Colon Carcinoma Metastatic in the Brain (tissue), 2 donors: ENCODE data around the genes OR2W1, OR10C1, GABBR1, RNF39 and TRIM15.

DNA sequence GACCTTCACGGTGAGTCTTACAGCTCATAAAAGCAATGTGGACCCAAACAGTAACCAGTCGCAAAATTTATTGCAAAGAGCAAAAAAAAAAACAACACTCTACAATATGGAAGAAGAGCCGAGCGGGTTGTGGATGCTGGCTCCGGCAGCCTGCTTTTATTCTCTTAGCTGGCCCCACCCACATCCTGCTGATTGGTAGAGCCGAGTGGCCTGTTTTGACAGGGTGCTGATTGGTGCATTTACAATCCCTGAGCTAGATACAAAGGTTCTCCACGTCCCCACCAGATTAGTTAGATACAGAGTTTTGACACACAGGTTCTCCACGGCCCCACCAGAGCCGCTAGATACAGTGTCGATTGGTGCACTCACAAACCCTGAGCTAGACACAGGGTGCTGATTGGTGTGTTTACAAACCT, 25.4 kb upstream of the TRIM27 start:
- PRO-cap, 2 experiments = no peak in any of the 2 experiments

DNA sequence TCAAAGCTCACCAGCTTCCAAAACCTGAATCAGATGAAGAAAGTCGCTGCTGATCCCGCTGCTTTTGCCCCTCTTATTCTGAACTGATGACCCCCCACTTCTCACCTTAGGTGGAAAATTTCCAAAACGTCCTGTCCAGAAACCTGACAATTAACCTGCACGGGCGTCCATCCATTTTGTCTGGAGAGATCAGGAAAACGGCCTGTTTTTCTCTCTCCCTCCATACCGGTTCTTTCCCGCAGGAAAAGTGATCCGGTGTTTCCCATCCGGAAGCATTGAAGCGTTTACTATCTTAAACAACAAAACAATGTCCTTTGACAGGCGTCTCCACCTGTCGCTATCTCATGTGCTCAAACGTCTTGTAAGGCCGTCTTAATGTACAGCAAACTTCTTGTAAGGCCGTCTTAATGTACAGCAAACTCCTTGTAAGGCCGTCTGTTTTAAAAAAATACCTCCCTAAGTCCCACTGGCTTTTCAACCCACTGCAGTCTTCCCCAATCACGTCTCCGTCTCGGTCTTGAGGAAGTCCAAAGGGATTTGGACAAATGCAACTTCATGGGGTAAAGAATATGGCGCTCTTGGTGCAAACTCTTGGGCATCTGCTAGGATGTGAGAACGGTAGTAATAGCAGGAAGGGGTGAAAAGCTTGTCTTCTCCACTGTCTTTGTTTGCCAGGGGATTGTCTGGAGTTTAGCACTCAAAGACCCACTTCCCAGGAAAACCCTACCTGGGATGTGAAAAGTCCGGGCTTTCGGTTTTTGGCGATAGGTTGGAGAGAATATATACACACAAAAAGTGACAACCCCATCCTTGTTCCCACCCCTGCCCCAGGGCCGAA, 29.9 kb upstream of the TRIM27 start:
- PRO-cap, 2 experiments = no peak in any of the 2 experiments

DNA sequence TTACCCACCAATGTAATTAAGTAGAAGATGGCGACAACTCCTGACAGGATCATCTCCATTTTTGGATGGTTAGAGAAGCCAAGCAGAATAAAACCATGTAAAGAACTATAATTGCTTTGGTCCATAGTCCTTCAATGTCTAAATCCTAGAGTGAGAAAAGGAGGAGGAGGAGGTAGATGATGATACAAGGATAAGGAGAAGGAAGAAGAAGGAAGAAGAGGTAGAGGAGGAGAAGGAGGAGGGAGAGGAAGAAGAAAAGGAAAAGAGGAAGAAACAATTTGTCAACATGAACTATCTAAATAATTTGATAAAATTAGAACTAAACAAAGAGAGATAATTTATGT, at the start of gene OR2W1:
OR2W1 (minus strand) TSS at position 125 of the 344 bp plus-strand sequence.
- PRO-cap, 2 experiments = no peak in any of the 2 experiments

DNA sequence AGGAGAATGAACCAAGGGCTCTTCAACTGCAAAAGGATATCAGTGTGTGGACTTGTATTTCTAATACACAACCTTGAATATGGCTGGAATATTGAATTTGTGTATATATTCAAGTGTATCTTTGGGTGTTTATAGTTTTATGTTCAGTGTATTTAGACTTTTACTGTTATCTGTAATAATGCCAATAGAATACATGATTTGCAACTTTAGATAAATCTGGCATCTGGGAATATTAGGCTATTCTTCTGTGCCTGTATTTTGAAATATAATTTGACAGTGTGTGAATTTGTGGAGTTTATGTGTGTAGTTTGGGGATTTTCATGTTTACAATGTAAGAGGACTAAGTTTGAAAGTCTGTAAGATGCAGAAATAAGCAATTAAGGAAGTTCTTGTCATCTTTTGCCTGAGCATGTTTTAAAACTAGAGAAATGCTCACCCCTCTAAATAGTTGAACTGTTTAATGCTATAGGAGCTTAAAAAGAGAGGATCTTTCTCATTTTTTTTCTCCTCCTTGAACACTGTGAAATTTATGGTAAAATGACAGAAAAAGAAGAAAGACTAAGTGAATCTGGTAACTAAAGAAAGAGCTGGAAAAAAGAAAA, at the start of gene OR10C1:
OR10C1 (plus strand) TSS at position 365 of the 602 bp plus-strand sequence.
- PRO-cap, 2 experiments = no peak in any of the 2 experiments

DNA sequence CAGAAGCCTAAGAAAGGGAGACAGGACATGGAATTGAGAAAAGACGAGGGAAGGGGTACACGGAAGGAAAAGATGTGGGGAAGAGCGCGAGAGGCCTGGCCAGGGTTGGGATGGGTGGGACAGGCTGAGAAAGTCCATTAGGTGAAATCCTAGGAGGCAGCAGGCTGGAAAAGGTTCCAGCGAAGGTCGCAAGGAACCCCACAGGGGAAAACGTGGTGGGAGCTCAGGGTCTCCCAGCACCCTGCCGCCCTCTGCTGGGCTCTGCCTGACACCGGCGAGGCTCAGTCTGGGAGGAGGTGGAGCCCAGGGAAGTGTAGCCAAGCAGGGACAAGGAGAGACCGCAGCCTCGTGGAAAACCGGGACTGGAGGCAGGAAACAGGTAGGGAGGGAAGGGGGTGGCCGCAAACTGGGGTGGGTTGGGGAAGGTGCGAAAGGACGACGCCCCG, 4.4 kb downstream of the GABBR1 start:
- PRO-cap, 2 experiments = no peak in any of the 2 experiments

DNA sequence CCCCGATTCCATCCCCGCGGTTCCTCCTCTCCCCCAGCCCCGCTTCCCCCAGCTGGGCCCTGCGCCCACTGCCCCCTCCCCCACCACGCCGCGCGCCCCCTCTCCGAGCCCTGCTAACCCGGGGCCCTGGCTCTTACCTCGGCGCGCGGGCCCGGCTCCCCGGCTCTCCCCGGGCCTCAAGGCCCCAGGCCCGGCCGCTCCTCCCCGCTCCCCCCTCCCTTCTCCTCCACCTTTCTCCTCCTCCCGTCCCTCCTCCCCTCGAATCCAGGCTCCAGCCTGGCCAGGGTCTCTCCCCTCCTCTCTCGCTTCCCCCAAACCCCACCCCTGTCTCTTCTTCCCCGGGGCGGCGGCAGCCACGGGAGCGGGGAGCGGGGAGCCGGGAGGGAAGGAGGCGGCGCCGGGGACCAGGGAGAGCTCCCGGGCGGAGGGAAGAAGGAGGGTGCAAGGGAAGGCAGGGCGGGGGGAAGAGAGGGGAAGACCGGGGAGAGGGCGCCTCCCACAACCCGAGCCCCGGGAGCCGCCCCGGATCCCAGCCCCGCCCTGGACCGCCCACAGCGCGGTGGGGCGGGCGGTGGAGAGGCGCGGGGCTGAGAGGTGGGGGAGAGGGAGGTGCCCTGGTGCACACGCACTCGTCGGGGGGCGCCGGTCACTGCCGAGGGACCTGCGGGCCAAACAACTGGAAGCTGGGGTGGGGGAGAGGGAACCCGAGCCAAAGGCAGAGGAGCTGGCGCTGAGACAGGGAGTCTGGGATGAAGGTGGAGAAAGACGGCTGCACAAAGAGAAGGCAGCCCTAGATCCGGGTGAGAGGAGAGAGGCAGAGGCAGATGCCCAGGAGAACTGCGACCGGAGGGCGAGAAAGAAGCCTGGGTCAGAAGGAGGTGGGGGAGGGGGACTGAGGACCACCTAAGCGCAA, at the start of gene GABBR1:
GABBR1 (minus strand) TSS at position 471 of the 913 bp plus-strand sequence.
- PRO-cap, 2 experiments = no peak in any of the 2 experiments

GRCh38 chr6:29649496-29650394, 7.1 kb upstream of the MOG start:
- PRO-cap, 2 experiments = peak in 2 of 2 experiments; most common minus-strand start chr6:29650091 (in 2)

GRCh38 chr6:29680268-29680865, 585 bp downstream of the ZFP57 start:
- PRO-cap, 2 experiments = no peak in any of the 2 experiments

GRCh38 chr6:29727609-29728424, 4.6 kb downstream of the HLA-F start:
- PRO-cap, 2 experiments = no peak in any of the 2 experiments

DNA sequence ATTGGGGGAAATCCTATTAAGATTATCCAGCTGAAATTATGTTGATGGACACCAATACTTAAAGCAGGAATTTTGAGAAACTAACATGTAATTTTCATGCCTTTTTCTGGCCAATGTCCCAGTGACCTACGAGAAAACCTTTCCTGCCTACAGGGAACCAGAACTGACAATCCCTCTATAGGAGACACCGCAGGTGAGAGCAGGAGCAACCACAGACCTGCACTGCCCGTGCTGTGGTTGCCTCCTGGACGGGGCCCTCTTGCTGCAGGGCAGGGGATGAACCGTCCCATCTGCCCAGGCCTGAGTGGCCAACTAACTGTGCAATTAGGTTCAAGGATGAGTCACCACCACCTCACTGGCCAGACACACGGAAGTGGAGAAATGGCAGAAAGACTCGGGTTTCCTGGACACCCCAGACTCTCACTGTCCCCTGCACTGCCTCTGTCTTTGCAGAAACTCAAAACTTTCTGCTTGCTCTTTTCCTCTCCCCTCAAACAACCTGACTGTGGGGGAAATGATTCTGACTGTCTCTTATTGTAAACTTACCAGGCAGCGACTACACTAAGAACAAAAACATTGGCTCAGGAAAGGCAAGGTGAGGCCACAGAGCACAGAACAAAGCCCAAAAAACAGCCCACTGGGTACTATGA, 13.8 kb upstream of the HLA-G start:
- PRO-cap, 2 experiments = no peak in any of the 2 experiments

GRCh38 chr6:29827995-29829027, 686 bp downstream of the HLA-G start:
- PRO-cap, 2 experiments = no peak in any of the 2 experiments

DNA sequence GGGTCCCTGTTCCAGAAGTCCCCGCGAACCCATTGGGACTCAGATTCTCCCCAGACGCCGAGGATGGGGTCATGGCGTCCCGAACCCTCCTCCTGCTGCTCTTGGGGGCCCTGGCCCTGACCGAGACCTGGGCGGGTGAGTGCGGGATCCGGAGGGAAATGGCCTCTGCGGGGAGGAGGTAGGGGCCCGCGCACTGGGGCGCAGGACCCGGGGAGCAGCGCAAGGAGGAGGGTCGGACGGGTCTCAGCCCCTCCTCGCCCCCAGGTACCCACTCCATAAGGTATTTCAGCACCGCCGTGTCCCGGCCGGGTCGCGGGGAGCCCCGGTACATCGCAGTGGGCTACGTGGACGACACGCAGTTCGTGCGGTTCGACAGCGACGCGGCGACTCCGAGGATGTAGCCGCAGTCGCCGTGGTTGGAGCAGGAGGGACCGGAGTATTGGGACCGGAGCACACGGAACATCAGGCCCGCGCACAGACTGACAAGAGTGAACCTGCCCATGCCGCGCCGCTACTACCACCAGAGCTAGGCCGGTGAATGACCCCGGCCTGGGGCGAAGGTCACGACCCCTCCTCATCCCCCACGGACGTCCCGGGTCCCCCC, 15.8 kb upstream of the HLA-A start:
- PRO-cap, 2 experiments = peak in 1 of 2 experiments; most common plus-strand start position 333 of the sequence (in 1); most common minus-strand start position 167 of the sequence (in 1)

DNA sequence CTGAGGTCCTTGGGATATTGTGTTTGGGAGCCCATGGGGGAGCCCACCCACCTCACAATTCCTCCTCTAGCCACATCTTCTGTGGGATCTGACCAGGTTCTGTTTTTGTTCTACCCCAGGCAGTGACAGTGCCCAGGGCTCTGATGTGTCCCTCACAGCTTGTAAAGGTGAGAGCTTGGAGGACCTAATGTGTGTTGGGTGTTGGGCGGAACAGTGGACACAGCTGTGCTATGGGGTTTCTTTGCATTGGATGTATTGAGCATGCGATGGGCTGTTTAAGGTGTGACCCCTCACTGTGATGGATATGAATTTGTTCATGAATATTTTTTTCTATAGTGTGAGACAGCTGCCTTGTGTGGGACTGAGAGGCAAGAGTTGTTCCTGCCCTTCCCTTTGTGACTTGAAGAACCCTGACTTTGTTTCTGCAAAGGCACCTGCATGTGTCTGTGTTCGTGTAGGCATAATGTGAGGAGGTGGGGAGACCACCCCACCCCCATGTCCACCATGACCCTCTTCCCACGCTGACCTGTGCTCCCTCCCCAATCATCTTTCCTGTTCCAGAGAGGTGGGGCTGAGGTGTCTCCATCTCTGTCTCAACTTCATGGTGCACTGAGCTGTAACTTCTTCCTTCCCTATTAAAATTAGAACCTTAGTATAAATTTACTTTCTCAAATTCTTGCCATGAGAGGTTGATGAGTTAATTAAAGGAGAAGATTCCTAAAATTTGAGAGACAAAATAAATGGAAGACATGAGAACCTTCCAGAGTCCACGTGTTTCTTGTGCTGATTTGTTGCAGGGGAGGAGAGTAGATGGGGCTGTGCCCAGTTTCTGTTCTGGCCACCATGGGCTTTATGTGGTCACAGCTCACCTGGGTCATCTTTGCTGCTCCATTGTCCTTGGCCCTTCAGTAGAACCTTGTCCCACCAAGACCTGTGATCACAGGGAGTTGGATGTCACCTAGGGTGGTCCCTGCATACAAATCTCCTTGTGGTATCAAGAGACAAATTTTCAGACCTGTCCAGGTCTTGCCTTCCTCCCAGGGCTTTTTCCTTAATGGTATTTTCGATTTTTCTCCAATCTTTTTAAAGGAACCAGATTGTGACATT, 3.1 kb downstream of the HLA-A start:
- PRO-cap, 2 experiments = no peak in any of the 2 experiments

GRCh38 chr6:30075461-30076215, at the start of gene RNF39:
TSS of gene RNF39 (minus strand) at chr6:30075769.
- PRO-cap, 2 experiments = no peak in any of the 2 experiments

DNA sequence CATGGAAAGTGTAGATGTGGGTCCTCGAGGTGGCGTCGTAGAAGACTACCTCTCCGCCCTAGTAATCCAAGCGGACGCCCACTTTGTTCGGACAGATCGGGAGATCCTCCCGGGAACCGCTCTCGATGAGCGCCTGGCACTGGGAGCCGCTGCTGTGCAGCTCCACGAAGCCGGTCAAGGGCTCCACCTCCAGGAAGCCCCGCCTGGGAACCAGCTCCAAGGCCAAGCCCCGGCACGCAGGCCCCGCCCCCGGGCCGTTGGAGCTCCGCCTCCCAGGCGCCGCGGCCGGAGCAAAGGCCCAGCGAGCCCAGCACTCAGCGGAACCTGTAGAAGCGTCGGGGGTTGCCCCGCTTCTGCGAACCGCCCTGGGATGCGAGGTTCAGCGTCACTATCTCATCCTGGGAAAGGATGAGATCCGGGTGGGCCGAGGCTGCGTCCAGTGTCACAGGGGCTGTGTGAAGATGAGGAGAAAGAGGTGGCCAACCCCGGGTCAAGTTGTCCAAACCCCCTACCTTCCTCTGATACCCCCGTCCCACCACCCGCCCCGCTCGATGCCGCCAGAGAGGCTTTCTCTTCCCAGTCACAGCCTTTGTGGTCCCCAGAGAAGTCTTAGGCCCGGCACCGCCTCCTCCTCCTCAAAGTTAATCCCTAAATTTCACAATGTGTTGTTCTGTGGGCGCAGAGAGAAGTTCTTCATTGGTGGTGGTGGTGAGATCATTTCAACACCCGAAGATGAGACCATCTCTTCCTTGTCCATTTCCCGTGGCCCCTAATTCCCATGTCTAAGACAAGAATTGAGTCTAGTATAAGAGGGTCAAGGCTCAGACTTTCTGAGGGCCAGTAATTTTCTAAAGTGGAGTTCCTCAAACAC, 10.7 kb downstream of the TRIM31 start:
- PRO-cap, 2 experiments = peak in 2 of 2 experiments; most common plus-strand start position 327 of the sequence (in 1); most common minus-strand start position 141 of the sequence (in 1)

DNA sequence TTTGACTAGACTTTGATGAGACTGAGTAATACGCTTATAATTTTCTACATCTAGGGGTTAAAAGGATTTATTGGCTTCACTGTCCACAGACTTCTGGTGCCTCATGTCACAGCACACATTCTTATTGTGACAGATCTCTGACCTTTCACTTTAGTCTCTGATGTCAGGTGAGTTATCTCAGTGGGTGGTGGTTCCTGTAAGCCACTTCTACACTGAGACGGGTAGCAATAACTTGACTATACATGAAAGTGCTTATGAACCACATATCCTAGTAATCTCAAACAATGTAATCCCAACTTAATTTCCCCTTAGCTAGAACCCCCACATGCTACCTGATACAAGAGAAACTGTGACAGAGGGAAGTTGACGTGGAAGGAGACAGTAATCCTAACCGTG, 6.7 kb upstream of the TRIM40 start:
- PRO-cap, 2 experiments = peak in 2 of 2 experiments; most common plus-strand start position 204 of the sequence (in 2); most common minus-strand start position 95 of the sequence (in 2)

DNA sequence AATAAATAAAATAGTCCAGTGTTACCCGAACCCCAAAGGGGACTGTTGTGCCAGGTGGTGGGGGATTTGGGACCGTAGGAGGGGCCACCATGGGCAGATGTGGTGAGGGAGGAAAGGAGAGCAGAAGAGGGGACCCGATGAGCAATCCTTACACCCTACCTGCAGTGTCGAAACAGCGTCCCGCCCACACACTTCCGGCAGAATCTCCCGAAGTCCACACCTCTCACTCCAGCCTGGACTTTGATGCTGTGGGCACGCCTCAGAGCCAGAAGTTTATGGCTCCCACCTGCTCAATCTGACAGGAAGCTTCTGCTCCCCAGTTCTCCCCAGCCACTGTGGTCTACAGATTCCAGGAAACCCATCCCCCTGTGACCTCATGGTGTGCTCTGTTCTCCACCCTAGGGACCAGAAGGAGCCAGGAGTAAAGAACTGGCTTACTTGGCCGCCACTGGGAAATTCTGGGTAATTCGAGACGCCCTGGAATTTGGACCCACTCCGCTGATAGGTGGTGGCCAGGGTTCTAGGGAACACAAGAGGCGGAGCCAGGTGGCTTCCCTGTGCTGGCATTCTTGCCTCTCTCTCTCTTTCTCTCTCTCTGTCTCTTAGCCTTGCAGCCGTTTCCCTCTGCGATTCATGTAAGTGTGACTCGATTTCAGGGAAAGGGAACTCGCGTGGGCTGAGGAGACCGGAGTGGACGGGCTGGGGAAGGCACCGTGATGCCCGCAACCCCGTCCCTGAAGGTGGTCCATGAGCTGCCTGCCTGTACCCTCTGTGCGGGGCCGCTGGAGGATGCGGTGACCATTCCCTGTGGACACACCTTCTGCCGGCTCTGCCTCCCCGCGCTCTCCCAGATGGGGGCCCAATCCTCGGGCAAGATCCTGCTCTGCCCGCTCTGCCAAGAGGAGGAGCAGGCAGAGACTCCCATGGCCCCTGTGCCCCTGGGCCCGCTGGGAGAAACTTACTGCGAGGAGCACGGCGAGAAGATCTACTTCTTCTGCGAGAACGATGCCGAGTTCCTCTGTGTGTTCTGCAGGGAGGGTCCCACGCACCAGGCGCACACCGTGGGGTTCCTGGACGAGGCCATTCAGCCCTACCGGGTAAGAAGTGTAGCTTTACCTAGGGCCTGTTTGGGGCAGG, at the start of gene TRIM15:
TRIM15 (plus strand) TSS at position 578 of the 1,137 bp plus-strand sequence.
- PRO-cap, 2 experiments = peak in 2 of 2 experiments; most common plus-strand start position 237 of the sequence (in 2); most common minus-strand start position 161 of the sequence (in 1)

DNA sequence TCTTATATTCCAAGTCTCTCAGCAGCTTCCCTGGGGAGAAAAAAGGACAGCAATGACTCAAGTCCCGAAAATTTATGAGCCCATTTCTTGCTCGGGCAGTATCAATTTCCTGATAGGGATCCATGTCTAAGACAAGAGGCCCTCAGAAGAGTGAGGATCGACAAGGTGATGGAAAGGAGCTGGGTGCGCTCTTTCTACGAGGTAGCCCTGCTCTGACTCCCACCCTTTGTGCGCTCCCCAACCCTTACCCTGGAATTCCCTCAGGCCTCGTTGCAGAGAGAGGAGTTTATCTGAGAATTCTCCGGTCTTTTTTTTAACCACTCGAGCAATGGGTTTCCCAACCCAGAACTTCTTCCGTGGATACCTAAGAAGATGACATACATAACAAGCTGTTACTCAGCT, 24.0 kb downstream of the TRIM26 start:
- PRO-cap, 2 experiments = no peak in any of the 2 experiments

DNA sequence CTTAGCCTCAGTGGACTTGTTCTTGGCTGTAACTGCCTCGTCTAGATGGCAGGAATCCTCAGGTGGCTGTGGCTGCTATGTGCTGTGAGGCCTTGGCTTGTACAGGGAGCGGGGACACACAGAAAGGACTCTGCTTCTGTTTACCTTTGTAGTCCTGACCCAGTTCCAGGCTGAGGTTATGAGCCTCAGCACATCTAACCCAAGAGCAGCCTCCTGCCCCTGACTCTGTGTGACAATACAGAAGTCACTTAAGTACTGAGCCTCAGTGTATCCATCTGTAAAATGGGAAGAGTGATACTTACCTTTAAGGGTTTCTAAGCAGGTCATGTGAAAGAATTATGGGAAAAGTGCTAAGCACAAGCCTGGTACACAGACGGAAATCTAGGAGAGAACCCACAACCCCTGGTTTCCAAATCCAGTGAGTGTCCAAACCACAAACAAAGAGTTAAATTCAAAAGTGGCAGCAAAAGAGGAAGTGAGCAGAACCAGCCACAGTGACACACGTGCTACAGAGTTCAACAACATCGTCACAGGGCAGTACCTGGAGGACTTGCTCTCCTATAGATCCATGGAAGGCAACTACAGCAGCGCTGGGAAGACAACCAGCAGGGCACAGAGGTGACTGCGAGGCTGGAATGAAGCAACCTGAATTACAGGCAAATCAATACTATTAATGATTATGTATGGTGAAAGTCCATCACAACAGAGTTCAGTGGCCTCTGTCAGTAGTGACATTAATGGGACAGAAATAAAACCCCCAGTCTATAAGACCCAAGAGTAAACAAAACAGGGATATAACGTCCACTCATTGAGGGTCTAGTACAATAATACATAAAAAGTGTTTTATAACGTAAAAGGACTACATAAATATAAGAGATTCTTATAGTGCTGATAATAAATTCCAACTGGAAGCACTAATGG, 12.5 kb downstream of the TRIM26 start:
- PRO-cap, 2 experiments = no peak in any of the 2 experiments

GRCh38 chr6:30259486-30260031, 46.4 kb upstream of the TRIM26 start:
- PRO-cap, 2 experiments = peak in 1 of 2 experiments; most common plus-strand start chr6:30259564 (in 1)